Measurements from ENCODE around the genes HLA-DQB1 and BRD2.

GRCh38 chr6:32114699-32115922, 6.0 kb upstream of the TNXB start:
- RRBS = no CpG with 5 or more reads among the region's 13 CpGs

DNA sequence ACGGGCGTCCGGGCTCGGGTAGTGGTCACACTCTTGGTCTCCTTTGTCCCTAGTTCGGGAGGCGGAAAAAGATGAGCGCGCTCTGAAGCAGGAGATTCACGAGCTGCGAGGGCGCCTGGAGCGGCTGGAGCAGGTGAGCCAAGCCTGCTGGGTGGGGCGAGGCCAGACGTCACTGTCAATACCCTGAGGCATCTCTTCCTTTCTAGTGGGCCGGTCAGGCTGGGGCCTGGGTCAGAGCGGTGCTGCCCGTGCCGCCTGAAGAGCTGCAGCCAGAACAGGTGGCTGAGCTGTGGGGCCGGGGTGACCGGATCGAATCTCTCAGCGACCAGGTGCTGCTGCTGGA, 2.9 kb downstream of the EGFL8 start:
- RRBS = 72% methylated on average over 5 of the region's 22 CpGs

DNA sequence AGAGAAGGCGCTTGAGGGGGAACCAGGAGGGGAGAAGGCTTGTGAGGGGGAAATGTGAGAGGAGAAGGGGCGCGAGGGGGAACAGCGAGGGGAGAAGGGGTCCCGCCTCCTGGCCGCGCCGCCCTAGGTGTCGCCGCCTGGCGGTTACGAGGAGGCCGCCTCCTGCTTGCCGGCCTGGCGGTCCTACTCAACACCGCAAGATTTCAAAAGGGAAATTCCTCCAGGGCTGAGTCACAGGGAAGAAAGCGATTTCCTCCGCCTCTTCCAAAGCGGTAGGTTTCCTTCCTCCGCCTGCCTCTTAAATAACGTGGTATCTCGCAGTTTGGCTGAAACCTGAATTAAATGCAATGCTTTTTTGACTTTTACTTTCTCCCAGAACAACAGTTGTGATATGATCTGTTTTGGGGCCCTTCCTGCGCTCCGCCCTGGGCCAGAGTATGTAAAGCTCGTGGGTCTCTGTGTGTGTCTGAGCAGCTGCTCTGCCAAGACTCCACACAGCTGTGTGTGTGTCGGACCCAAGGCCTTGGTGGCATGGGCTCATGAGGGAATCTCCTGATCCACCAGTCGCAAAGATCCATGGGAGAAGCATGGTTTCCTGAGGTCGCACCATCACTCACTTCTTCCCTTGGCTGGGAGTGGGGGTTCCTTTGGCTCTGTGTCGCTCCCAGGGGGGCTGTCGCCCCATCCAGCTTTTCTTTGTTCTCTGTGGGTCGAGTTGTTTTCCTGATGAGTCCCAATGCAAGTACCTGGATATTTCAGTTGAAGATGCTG, 31.5 kb upstream of the NOTCH4 start:
- RRBS = no CpG with 5 or more reads among the region's 31 CpGs

GRCh38 chr6:32471537-32471910, 31.8 kb downstream of the HLA-DRA start:
- RRBS = no CpG with 5 or more reads among the region's 4 CpGs

- RRBS = 33% methylated on average over 3 of the region's 16 CpGs
These were observed at the start of gene HLA-DQB1 for GRCh38 chr6:32666284-32667168. Gene HLA-DQB1 (minus strand): TSS chr6:32666657.

GRCh38 chr6:32825998-32826473, 9.2 kb upstream of the HLA-DOB start:
- RRBS = no CpG with 5 or more reads among the region's 3 CpGs

GRCh38 chr6:32830130-32830802, 8.3 kb downstream of the TAP2 start:
- RRBS = no CpG with 5 or more reads among the region's 11 CpGs

GRCh38 chr6:32839380-32839824, 863 bp upstream of the TAP2 start:
- RRBS = no CpG with 5 or more reads among the region's 14 CpGs

- RRBS = 0% methylated on average over 2 of the region's 22 CpGs
These were observed 531 bp downstream of the TAP1 start for GRCh38 chr6:32852979-32853367.

GRCh38 chr6:32867273-32867655, 13.3 kb downstream of the PSMB9 start:
- RRBS = no CpG with 5 or more reads among the region's 3 CpGs

- RRBS = 1% methylated on average over 11 of the region's 58 CpGs
These were observed at the start of gene BRD2 for GRCh38 chr6:32967928-32968718. Gene BRD2 (plus strand): TSS chr6:32968594.

DNA sequence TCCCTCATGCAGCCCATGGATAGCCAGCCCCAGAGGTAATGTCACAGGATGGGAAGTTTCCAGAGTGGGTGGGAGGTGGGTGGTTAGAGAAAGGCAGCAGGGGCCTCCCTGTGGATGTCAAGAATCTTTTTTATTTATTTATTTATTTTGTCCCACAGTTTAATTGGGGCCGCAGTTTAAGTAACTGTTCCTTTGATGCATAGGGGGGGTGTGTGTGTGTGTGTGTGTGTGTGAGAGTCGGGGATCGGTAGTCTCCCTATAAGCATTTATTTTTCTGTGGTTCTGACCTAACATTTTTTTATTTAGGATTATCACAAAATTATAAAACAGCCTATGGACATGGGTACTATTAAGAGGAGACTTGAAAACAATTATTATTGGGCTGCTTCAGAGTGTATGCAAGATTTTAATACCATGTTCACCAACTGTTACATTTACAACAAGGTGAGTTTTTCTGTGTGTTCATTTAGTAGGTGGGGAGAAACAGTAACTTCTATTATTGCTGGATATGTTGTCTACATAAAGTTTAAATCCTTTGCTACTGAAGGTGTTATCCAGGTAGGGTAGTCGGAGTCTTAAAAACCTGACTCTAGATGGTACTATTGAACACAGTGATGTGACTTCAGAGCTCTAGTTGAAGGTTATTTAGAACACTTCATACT, 6.8 kb downstream of the BRD2 start:
- RRBS = no CpG with 5 or more reads among the region's 4 CpGs

- RRBS = no CpG with 5 or more reads among the region's 1 CpG
These were observed 19.0 kb upstream of the HLA-DOA start for GRCh38 chr6:33028351-33028835.

GRCh38 chr6:33077671-33078378, 2.0 kb downstream of the HLA-DPB1 start:
- RRBS = no CpG with 5 or more reads among the region's 5 CpGs

GRCh38 chr6:33199795-33200579, 478 bp downstream of the RXRB start:
- RRBS = 2% methylated on average over 21 of the region's 57 CpGs

GRCh38 chr6:33205159-33205886, 868 bp downstream of the HSD17B8 start:
- RRBS = no CpG with 5 or more reads among the region's 18 CpGs

DNA sequence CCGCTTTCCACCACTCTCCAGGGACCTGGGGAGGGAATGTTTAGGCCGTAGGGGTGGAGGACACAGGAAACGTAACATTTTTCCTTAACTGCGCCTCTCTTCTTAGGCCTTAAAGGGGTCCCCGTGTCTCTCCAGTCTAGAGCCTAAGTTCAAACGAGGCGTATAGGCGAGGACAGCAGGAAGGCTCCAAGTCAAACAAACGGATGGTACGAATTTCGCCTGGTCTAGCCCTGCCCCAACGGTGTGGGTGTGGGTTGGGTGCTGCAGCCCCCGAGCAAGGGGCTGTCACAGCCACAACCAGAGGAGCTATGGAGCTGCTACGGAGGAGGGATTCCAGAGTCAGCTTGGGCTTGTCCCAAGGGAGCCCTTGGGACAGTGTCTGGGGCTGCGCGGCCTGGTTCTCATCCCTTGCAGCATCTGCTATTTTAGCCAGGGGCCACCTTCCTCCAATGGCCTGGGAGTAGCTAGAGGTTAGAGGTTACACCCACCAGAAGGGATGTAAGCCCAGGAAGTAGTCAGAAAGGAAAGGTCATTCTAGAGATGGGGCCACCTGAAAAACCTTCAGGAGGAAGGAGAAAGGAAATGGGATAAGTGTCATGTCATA, 21.9 kb downstream of the VPS52 start:
- RRBS = no CpG with 5 or more reads among the region's 16 CpGs

GRCh38 chr6:33271142-33271523, 543 bp downstream of the VPS52 start:
- RRBS = no CpG with 5 or more reads among the region's 8 CpGs

- RRBS = no CpG with 5 or more reads among the region's 2 CpGs
These were observed 905 bp downstream of the TAPBP start for GRCh38 chr6:33313129-33313217.

DNA sequence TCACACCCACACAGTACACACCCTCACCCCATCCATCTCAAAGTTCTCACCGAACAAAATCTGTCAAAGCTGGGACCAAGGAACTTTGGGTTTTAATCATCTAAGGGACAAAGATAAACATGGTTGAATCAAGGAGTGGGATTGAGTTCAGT, 1.2 kb downstream of the CUTA start:
- RRBS = no CpG with 5 or more reads among the region's 1 CpG